Amniotic epithelial cell (primary cell): ENCODE results near the gene BTBD3.

DNA sequence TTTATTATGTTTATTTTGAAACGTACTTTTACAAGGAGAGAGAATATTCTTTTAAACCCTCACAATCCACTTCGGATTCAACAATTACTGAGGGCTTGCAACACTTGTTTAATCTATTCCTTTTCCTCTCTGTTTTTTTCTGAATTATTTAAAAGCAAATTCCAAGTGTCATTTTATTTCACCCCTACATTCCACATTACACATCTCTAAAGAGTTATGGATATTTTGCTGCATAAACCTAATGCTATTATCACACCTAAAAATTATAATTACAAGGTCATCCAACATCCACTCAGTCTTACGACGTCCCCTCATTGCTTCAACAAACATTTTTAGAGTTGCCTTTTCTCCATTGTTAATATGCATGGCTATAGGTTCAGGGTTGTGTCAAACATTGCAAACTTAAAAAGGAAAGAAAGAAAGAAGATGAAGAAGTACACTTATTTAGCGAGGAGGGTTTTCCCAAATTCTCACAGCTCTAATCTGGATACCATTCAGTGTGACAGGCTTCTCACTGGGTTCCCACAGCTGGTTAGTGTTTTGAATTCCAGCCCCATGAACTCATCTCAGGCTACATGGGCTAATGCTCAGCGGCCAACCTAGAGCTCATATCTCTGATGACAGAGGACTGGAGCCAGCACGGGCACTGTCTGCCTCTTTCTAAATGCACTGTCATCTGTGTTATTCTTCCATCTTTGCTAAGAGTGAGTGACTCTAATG, 308.6 kb upstream of the JAG1 start:
- RRBS, result no CpG with 5 or more reads among the region's 7 CpGs

DNA sequence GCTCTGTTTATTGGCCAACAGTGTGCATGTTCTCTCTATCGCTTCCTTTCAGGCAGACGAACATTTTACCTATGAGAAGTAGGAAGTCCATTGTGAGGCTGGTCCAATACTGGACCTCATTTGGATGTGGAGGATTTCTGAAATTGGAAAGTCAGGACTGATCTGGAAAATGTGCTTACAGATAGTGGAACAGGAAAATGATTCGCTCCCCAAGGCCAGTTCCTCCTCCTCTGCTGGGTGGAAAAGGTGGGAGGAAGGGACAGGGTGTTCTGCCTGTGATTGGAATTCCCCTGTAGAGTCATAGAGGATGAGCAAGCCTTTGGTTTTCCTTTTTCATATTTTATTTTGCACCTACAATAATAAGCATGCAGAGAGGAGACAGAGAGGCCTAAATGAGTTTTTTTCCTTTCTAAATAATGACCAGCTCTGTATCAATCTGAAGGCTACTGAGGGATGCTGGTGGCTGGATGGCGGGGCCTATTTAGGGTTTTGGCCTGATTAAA, 522.5 kb upstream of the JAG1 start:
- RRBS, result no CpG with 5 or more reads among the region's 4 CpGs

GRCh38 chr20:11806466-11806729, 111.3 kb upstream of the BTBD3 start:
- RRBS, result no CpG with 5 or more reads among the region's 3 CpGs

- RRBS, result no CpG with 5 or more reads among the region's 5 CpGs
Observed at GRCh38 chr20:11917485-11918222, at the start of gene BTBD3. Gene BTBD3, plus strand, starts transcription at chr20:11917893.

- RRBS, result no CpG with 5 or more reads among the region's 9 CpGs
Observed at GRCh38 chr20:11919511-11920020, 1.9 kb downstream of the BTBD3 start.

GRCh38 chr20:12098383-12098936, 180.8 kb downstream of the BTBD3 start:
- RRBS, result no CpG with 5 or more reads among the region's 3 CpGs

- RRBS, result no CpG with 5 or more reads among the region's 4 CpGs
Observed at GRCh38 chr20:12582276-12582589, 426.5 kb upstream of the SPTLC3 start.

DNA sequence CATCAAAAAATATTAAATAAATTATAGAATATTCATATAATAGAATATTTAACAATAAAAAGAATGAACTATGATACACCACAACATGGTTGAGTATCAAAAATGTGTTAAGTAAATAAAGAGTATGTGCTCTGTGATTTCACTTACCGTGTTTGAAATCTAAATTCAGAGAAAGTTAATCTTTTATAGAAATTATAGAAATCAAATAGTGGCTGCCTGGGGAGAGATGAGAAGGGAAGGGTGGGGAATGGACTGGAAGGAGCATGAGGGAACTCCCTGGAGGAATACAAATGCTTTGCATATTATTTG, 30.9 kb upstream of the SPTLC3 start:
- RRBS, result no CpG with 5 or more reads among the region's 1 CpG

- RRBS, result no CpG with 5 or more reads among the region's 16 CpGs
Observed at GRCh38 chr20:13274335-13274972, 53.4 kb downstream of the ISM1 start.

DNA sequence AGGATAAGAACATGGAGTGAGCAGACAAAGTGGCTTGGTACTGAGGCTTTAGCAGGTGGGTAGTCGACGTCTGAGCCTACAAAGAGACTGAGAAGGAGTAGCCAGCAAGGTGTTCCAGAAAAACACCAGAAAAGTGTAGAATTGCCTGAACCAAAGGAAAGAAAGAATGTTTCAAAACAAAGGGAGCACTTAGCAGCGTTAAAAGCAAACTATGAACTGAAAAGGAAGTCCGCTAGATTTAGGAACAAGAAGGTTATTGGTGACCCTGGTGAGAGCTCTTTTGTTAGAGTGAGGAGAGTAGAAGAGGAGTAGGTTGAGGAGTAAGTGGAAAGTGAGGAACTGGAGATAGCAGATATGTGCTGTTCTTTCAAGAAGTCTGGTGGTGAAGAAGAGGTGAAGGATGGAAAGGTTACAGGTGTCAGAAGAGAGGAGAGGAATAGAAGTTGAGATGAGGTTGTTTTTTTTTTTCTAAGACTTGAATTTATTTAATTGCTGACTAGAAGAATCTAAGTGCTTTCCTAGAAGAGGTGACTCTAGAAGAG, 25.4 kb downstream of the NDUFAF5 start:
- RRBS, result no CpG with 5 or more reads among the region's 4 CpGs

DNA sequence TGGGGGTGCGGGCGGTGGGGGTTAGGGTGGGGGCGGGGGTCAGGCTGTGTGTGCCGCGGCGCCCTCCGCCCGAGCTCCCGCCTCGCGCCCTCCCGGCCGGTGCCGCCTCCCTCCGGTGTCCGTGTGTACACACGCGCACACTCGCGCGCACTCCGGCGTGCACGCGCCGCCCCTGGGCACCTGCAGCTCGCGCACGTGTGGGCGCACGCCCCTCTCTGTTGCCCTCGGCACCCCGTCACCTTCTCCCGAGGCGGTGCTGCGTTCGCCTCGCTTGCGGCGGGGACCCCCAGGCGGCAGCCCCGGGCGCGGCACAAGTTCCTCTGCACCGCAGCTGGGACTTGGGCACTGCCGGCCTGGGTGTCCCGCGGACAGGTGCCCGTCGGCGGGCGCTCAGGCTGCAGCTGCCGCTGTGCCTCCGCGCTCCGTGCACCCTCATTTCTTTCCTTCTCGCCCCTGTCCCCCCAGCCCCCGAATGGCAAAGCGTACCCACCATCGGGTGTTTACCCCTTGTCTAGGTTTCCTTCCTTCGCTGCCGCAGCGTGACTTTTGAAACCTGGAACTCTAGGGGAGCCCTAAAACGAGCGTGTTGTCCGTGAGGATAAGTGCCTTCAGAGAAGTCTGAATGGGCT, 628 bp downstream of the MACROD2 start:
- RRBS, result 4% methylated on average over 12 of the region's 66 CpGs

GRCh38 chr20:16730114-16731094, 578 bp downstream of the SNRPB2 start:
- RRBS, result 6% methylated on average over 3 of the region's 34 CpGs

- RRBS, result no CpG with 5 or more reads among the region's 5 CpGs
Observed at GRCh38 chr20:17153387-17153832, 73.4 kb upstream of the PCSK2 start.

DNA sequence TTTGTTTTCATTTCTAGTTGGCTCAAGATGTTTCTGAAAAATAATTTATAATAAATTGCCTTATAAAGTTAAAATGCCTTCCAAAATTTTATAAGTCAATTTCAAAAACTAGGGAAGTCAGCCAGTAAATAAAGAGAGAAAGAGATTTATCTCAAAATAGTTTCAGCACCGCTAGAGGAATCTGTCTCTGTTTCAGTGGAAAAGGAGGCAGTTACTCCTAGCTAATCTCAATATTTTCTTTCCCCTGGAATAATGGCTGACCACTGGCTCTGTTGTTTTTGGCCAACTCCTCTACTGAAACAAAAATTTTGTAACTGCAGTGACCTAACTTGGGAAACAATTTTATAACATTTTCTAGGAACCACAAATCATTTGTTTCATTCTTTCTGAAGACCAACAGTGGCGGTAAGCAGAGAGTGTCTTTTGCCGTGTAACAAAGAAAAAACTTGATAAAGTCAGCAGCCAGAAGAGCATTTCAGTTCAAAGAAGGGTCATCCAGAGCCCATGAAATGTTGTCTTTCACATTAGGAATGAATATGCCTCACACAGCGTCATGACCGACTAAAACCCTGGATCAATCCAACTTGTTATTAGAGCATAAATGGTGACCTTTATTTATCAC, 11.8 kb upstream of the BFSP1 start:
- RRBS, result no CpG with 5 or more reads among the region's 5 CpGs

GRCh38 chr20:17570326-17571068, 622 bp downstream of the DSTN start:
- RRBS, result 2% methylated on average over 18 of the region's 45 CpGs

DNA sequence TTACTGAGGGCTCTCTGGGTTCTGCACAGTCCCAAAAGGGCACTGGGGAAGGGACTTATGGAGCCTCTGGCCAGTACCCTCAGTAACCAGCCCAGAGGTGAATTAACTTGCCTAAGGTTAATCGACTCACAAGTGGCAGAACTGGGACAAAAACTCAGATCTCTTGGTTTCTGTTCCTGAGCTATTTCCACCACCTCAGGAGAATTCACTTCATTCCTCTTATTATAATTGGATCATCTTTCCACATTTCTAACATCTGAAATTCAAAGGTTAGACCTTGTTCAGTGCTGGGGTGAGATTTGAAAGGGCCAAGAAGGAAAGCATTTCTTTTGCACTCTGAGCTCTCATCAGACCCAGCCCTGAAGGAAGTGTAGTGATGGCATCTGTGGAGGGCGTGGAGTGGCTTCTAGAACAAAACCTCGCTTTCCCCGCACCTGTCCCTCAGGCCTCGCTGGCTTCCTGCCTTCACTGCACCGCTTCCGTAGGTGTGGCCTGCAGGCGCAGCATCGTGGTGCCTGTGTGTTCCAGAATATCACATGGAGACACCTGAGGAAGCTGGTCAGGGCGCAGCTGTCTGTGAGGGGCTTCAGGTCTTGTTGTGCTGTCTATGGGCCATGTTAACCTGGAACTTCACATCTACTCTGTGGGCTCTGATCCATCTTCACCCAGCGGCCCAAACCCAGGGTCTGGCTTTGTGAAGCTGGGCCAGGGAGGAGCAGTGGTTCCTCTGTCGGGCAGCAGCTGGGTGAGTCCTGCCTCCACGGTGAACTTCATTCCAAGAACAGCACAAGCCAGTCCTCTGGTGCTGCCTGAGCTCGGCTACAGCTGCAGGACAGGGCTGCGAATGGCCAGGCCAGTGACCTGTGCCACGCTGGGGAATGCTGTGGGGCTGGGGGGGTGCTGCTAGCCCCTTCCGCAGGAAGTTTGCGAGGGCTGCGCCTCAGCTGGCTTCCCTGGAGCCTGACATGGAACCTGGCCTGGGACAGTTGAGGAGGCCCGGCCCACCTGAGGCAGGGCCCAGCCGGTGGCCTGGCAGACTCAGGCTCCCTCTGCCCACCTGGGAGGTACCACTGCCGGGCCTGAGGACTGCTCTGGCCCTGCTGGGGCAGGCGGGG, 40.8 kb downstream of the DSTN start:
- RRBS, result 45% methylated on average over 2 of the region's 23 CpGs

- RRBS, result no CpG with 5 or more reads among the region's 32 CpGs
Observed at GRCh38 chr20:17611962-17613178, 42.5 kb downstream of the DSTN start.

DNA sequence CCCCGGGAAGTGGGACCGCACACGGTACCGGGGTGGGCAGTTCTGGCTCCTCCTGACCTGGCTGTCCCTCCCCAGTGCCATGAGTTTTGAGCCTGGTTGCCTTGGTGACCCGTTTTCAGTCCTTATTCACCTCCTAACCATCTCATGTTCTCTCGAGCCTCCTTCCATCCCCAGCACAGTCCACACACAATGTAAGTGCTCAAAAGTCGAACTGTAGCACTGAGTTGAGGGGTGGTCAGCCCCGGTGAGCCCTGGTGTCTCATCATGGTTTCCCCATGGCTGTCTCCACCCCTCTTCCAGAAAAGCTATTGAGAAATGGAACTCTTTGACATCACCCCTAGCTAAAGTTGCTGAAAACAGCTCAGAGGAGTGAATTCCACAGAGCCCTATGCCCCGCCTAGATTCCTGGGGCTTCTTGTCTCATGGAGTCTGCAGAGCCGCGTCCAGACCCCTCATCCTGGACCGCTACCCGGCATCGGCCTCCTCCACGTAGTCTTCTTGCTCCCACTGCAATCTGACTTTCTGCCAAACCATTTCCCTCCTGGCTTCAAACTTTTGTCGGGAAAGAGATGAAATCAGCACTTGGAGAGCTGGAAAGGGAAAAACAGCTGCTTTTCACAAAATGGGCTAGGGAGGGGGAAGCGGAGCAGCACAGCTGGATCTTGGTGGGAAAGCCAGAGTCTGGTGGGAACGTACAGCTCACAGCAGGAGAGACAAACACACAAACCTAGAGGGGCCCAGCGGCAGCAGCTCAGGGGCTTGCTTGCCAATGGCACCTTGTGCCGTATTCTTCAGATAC, 132.3 kb downstream of the SNX5 start:
- RRBS, result no CpG with 5 or more reads among the region's 20 CpGs

DNA sequence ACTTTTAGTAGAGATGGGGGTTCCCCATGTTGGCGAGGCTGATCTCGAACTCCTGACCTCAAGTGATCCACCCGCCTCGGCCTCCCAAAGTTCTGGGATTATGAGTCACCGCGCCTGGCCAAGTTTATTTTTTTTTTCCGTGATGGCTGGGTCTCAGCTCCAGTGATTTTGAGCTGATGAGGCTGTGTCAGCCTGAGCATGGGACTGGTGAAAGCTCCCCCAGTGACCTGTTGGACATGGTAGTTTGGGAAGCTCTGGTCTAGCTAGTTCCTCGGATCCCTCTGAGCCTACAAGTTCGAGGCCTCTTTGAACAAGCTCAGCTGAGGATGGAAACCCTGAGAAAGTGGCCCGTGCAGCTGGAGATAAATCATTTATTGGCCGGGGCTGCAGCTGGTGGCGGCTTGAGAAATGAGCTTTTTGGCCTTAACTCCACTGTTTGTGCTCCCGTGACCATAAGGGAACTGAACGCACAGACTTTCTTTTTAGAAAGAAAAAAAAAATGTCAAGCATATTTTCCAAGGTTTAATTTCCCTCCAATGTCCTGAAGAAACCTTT, 126.8 kb downstream of the SNX5 start:
- RRBS, result no CpG with 5 or more reads among the region's 14 CpGs